Subcutaneous preadipocyte (primary cell): ENCODE results near the genes DNAAF9 and ADISSP.

DNA sequence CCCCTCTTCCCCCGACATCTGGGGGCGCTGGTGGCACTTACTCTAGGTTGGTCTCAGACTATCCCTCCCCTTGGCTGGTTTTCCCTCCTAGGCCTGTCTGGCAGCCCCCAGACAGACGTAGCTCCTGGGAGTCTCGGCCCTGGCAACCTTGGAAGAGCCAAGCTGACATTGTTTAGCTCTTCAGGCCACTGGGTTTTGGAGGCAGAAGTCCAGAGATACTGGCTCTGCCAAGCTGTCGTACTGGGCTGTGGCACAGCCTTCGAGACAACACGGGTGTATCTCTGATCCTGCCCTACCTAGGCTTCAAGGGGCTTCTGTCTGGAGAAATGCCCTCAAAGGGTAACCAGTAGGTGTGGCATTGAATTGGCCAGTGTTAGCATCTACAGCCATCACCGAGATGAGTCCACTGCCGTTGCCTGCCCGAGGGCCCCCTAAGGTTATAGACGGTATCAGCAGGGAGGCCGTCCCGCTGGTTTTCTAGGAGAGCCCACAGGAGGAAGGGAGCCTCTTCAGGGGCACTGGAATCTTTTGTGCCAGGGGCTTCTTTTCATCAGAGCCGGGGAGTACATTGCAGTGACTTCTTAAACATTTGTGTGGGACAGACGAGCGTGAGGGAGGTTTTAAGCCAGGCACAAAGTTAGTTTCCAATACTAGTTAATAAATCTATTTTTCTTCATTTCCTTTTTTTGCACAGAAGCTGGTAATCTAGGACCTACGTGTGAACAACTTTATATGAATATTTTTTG lies 46.2 kb downstream of the STK35 start:
- CAGE, long polyA plus RNA: no peak

- CAGE, long polyA plus RNA: no peak
These were observed 84.8 kb upstream of the TGM3 start for GRCh38 chr20:2210823-2211678.

DNA sequence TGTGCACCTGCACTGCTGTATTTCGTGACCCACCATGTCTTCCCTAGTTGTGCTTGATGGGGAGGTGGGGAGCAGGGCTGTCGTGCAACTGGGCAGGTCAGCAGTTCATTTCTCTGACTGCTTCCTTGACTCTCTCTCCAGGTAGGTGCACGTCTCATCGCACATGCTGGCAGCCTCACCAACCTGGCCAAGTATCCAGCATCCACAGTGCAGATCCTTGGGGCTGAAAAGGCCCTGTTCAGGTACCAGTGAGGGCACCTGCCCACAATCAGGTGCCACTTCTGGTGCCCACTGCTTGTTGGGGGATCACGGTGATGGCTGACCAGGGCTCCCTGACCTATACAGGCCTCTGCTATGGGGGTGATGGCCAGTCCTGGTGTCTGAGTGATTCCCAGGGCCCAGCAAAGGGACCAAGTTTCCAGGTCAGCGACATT lies 3.4 kb downstream of the NOP56 start:
- CAGE, long polyA plus RNA: no peak

DNA sequence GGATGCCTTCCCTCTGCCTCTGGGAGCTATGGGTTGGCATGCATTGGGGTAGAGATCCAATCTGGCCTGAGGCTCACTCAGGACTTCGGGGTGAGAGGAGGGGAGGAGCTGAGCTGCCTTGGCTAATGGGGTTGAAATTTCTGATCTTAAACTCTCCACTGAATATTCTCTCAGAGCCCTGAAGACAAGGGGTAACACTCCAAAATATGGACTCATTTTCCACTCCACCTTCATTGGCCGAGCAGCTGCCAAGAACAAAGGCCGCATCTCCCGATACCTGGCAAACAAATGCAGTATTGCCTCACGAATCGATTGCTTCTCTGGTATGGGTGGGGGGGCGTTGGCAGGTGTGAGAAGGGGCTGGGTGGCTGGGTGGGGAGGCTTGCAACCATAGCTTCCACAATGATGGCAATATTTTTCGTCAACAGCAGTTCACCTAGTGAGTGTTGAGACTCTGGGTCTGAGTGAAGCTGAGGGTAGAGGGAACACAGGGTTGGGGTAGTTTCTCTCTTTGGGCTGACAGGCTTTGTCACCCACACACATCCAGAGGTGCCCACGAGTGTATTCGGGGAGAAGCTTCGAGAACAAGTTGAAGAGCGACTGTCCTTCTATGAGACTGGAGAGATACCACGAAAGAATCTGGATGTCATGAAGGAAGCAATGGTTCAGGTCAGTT lies 3.9 kb downstream of the NOP56 start:
- CAGE, long polyA plus RNA: no peak

DNA sequence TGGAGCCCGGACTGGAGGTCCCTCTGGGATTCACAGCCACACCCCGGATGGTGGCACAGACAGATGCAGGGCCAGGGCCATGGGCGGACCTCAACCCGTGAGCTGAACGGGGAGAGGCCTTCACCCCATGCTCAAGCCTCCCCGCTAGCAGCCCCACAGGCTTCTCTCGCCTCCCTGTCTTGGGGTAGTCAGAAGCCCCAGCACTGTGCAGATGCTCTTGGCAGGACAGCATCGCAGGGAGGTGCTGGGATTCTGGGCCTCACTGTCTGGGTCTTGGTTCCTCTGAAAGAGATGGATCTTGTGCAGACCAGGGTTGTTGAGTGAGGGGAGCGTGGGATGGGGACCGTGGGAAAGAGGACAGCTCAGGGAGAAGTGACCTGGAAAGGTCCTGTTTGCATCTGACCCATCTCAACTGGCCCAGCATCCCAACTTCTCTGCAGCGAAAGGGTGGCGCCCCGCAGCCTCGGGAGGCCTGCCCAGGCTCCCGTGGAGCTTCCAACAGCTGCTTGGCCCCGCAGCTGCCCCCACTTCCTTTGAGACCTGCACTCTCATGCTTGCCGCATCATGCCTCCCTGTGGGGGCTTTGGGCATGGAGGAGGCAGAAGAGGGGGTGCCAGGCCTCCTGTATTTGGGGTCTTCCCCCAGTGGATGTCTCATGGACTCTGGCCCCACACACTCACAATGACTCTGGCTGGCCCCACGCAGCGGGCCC lies 41.0 kb downstream of the CPXM1 start:
- CAGE, long polyA plus RNA: no peak

DNA sequence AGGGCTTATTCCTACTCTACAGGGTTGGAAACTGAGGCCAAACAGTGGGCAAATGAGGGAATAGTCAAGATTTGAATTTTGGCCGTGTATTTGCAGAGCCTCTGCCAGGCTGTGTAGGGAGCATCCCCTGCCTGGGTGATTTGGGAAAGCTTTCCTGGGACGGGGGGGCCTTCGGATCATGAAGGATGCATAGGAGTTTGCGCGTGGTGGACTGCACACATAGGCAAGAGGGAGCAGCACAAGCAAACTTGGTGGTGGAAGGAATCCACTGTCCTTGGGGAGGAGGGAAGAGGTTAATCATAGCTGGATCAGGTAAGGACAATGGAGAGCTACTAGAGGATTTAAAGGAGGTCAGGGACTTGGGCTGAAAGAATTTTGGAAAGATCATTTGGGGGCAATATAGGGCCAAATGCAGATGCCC lies 2.4 kb downstream of the PTPRA start:
- CAGE, long polyA plus RNA: no peak

DNA sequence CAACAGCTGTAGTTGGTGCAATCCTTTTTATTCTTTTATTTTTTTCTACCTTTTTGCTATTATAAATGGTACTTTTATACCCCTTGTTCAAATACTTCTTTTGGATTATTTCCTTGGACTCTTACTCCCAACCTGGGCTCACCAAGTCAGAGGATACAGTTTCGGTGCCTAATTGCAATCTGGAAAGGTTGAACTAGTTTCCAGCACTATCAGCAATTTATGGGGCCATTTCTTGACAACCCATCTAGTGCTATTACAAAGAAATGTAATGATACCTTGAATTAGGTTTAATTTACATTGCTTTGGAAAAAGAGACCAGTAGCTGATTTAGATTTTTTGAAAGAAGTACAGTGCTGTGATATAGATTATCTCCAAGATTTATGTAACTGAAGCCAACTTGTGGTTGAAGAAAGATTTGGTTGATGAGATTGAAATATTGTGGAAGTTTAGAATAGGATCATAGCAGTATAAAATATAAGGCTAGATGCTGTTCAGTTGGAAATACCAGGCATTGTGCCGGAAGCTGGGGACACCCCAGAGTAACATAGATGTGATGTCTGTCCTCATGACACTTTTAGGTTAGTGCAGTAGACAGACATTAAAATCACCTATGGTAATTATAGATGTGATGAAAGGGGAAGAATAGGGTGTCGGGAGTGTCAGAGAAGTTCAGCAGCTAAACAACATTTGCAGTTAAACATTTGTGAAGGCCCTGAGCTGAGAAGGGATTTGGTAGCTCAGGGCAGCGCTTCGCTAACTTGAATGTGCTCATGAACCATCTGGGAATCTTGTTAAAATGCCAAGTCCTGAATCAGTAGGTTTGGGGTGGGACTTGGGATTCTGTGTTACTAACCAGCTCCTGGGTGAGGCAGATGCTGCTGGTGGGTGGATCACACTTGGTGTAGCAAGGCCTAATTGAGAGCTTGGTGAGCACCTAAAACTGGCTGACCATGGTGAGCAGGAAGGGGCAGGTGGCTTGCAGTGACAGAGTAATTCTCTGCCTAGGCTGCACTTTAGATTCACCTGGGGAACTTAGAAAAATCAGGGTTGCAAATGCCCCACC lies 5.6 kb downstream of the PTPRA start:
- CAGE, long polyA plus RNA: no peak

- CAGE, long polyA plus RNA: no peak
These were observed 366 bp downstream of the MRPS26 start for GRCh38 chr20:3046153-3046682.

- CAGE, long polyA plus RNA: no peak
These were observed 585 bp downstream of the OXT start for GRCh38 chr20:3071704-3072705.

DNA sequence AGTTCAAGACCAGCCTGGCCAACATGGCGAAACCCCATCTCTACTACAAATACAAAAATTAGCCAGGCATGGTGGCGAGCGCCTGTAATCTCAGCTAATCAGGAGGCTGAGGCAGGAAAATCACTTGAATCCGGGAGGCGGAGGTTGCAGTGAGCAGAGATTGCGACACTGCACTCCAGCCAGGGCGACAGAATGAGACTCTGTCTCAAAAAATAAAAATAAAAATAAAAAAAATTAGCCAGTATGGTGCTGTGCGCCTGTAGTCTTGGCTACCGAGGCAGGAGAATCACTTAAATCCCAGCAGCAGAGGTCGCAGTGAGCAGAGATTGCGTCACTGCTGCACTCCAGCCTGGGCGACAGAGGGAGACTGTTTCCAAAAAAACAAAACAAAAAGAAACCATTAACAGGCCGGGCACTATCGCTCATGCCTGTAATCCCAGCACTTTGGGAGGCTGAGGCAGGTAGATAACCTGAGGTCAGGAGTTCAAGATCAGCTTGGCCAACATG lies 33.3 kb upstream of the AVP start:
- CAGE, long polyA plus RNA: no peak

DNA sequence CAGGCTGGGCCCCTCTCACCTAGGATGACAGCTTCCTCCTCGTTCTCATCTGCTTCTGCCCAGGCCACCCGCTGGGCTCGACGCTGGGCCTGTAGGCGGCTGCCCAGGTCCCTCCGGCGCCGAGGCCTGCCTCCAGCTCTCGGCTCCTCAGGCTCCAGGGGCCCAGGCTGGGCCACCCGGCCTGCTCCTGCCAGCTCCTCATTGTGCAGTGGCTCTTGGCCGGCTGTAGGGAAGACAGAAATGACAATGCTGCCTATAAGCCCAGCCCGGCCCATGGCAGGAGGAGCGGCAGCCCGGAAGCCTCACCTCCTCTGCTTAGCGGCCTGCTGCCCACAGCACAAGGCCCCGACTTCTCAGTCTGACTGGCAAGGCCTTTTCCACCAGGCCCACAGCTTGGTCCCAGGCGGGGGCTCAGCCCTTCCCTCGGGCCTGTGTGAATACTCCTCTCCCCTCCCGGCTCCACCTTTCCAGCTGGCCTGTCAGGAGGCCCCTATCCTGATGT lies 1.2 kb downstream of the DDRGK1 start:
- CAGE, long polyA plus RNA: no peak

DNA sequence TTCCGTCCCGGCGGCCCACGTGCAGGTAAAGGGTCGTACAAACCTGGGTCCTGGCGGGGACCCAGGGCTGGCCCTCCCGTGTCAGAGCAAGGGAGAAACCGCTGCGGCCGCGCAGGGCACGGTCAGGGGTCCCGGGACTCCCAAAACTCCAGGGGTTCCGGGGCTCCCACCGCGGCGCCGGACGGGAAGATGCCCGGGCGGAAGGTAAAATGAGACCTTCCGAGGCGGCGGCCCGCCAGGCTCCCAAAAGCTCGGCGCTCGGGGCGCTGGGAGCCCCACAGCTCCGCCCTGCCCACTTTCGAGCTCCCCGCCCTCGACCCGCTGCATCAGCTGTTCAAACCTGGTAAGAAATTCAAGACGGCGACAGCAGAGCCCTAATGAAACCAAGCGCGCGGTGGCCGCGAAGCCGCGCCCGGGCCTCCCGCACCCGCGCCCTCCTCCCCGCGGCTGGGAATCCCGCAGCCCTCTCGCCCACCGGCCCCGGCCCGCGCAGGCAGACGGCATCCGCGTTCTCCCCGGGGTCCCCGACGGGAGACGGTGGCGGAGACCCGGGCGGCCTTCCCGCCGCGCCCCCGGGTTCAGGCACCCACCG lies 389 bp downstream of the SLC4A11 start:
- CAGE, long polyA plus RNA: no peak

DNA sequence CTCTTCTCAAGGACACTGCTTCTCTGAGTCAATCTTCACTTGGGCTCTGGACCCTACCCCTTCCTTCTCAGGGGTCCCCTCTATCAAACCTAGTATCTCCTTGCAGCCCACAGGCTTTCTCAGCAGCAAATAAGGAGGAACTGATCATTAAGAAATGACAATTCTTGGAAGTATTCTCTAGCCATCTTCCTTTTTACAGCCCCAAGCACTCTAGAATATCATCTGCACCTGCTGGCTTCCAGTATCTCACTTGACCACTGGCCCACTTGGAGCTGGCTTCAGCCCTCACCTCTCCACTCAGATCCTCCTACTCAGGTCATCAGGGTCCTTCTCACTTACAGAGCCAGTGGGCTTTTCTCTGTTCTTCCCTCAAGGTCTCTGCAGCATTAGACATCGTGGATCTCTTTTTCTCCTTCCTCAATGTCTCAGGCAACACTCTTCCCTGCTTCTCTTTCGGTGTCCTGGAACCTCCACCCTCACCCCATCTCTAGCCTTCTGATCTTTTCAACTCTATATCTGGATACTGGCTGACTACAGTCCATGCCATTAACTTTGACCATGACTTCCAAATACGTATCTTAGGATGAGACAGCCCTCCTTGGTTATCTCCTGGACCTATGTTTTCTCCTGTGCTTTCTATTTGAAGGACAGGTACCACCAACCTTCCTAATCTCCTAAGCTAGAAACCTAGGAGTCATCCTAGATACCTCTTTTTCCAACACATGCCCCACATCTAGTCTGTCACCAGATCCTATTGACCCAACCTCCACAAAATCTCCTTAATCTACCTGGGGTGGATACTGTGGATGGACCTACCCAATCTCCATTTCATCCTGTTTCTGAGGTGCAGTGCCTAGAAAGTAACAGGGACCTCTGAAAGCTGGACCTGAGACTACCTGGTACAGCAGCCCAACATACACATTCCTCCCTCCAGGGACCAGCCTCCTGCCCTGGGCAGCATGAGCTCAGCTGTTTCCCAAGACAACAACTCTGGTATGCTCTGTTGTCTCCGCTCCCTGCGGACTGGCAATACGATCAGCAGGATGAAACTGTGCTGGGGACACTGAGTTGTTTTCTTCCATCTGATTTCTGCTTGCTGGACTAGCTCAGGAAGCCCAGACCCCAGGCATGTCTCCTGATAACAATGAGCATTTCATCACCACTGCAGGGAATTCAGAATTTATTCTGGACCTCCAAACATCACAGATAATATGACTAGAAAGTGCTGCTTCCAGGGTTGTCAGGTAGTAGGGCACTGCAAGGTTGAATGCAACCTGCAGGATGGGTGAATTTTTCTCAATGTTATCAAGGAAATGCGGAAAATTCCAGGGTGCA lies 38.4 kb upstream of the SLC4A11 start:
- CAGE, long polyA plus RNA: no peak

DNA sequence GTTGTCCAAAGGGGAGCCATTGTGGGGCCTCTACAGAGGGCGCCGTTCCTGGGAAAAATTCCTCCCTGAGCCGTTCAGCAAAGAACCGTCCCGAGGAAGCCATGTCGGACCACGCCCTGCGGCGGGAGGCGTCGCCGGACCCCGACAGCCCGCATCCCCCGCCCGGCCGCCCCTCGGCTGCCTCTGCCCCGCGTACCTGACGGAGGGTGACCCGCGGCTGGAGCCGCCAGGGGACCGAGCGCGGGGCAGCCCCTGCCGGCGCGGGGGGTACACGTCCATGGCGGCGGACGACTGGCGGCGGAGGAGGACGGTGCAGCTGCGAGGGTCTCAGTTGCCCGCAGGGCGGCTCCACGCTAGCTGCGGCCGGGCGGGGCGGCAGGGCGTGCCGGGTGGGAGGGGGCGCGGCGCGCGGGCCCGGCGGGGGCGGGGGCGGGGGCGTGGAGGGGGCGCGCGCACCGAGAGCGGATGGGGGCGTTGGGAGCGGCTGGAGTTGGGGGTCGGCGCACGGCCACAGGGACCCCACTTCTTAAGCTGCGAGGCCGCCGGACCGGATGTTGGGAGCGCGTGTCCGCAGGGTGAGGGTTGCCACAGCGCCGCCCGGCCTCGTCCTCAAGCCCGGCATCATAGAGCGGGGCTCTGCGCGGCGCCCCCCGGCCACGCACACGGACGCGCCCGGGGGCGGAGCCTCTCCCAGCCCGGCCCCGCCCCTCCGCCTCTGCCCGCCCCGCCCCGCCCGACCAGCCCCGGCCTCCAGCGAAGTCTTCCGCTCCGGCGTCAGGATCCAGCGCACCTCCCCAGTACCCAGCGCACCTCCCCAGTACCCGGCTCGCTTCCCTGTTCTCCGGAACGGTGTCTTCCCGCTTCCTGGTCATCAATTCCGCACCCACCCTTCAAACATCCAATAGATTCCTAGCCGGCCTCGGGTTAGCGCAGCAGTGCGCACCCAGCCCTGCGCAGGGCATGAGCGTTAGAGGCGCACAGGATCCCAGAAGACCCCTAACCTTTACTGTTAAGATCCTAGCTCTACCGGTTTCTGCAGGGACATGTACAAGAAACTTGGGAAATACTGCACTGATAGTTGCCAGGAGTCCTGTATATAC lies at the start of gene DNAAF9:
DNAAF9 (minus strand) TSS at position 391 of the 1,100 bp plus-strand sequence.
- CAGE, long polyA plus RNA: no peak

DNA sequence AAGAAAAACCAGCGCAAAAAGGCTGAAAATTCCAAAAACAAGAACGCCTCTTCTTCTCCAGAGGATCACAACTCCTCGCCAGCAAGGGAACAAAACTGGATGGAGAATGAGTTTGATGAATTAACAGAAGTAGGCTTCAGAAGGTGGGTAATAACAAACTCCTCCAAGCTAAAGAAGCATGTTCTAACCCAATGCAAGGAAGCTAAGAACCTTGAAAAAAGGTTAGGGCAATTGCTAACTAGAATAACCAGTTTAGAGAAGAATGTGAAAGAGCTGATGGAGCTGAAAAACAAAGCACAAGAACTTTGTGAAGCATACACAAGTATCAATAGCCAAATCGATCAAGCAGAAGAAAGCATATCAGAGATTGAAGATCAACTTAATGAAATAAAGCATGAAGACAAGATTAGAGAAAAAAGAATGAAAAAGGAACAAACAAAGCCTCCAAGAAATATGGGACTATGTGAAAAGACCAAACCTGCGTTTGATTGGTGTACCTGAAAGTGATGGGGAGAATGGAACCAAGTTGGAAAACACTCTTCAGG lies 52.2 kb downstream of the ATRN start:
- CAGE, long polyA plus RNA: no peak

GRCh38 chr20:3652901-3653272 lies 10.3 kb downstream of the GFRA4 start:
- CAGE, long polyA plus RNA: no peak

GRCh38 chr20:3733204-3733917 lies 876 bp downstream of the HSPA12B start:
- CAGE, long polyA plus RNA: no peak

- CAGE, long polyA plus RNA: start-site peak on the minus strand at chr20:3767731-3767778, 1,072 and 238 reads in 2 replicates
These were observed at the start of gene ADISSP for GRCh38 chr20:3767479-3768259. Gene ADISSP, minus strand, starts transcription at chr20:3767753.

GRCh38 chr20:3805262-3806361 lies 9.5 kb downstream of the CDC25B start:
- CAGE, long polyA plus RNA: no peak

DNA sequence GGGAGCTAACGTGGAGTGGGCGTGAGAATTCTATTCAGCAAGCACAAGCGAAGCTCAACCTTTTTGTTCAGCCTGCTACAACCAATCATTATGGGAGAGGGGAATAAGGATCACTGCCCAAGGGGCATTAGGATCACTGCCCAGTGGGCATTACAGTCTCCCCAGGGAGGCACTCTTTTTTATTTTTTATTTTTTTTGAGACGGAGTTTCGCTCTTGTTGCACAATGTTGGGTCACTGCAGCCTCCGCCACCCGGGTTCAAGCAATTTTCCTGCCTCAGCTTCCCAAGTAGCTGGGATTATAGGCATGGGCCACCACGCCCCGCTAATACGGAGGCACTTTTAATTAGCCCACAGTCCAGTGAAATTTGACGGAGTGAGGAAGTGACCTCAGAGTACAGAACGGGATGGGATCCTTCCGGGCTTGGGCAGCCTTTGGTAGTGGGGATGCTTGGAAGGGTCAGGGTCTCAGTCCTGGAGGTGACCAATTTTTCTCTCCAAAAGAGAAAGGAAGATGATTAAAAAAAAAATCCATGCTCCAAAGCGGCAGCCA lies 1.1 kb upstream of the PANK2 start:
- CAGE, long polyA plus RNA: no peak